Peyer's patch (tissue), 4 donors: ENCODE data around the gene GLRB.

DNA sequence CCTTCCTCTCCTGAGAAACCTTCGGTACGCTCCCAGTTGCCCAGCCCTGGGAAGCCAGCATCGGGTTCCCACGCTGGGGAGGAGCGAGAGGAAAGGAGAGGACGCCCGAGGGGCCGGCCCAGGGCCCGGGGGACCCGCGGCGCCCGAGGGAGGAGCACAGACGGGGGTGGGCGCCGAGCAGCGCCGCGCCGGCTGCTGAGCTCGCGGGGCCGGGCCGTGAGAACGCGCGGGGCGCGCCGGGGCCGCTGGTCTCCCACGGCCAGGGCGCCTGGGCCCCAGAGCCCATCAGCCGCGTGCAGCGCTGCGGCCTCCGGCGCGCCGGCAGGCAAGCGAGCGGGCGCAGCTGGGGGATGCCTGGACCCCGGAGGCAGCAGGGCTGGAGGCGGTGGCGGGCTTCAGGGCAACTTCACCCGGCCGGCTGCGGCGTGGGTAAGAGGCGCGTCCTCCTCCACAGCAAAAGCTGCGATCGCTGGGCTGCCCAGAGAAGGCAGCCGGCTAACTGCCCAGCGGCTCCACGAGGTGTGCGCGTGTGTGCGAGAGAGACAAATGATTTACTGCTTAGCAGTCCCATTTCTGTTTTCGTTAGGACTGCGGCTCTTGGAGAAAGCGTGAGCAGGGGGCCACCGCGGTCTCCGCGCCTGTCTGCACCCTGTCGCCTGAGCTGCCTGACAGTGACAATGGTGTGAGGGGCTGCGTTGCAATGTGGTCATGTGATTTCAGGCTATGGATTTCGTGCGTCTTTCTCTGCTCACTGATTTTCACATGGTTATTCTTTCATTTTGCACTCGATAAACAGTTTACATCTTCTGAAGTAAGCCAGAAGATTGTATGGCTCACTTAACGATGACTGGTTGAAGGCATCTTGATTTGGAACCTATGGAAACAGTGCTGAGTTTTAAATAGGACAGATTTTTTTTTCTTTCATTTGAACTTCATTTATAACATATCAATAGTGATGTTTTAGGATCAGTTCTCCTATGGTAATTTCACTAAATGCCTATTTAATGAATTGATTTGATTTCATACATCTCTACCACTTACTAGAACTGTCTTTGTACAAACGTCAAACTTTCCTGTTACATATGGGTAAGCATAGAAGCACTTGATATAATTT, 1.2 kb downstream of the GUCY1A1 start:
- PRO-cap, result bidirectional peak, plus-strand start at position 159 of the sequence, minus-strand start at position 72 of the sequence; unidirectional peak, minus-strand start at position 461 of the sequence; bidirectional peak, plus-strand start at position 601 of the sequence, minus-strand start at position 461 of the sequence; unidirectional peak, minus-strand start at position 644 of the sequence
- RAMPAGE, long total RNA, 4 experiments, result no peak in any of the 4 experiments

- PRO-cap, result no peak
- RAMPAGE, long total RNA, 4 experiments, result no peak in any of the 4 experiments
Observed at GRCh38 chr4:155952194-155953005, 1.3 kb downstream of the CTSO start.

DNA sequence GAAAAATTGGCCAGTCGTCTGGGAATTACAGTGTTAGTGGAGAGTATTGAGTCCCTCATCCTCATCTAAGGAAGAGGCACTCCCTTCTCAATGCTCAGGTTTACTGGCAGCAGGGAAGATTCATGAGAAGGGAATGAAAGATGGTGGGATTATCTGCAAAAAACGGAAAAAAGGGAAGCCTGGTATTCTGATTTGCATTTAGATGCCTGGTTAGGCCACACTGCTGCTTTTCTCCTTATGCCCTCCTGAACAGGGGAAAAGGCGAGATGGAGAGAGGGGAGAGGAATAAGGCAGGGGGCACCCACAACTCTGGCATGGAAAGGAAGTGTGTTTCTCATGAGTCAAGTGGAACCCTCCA, 5.4 kb upstream of the CTSO start:
- PRO-cap, result no peak
- RAMPAGE, long total RNA, 4 experiments, result no peak in any of the 4 experiments

GRCh38 chr4:156774260-156774899, 197.2 kb downstream of the PDGFC start:
- PRO-cap, result no peak
- RAMPAGE, long total RNA, 4 experiments, result no peak in any of the 4 experiments

GRCh38 chr4:156837501-156837887, 134.1 kb downstream of the PDGFC start:
- PRO-cap, result no peak
- RAMPAGE, long total RNA, 4 experiments, result no peak in any of the 4 experiments

DNA sequence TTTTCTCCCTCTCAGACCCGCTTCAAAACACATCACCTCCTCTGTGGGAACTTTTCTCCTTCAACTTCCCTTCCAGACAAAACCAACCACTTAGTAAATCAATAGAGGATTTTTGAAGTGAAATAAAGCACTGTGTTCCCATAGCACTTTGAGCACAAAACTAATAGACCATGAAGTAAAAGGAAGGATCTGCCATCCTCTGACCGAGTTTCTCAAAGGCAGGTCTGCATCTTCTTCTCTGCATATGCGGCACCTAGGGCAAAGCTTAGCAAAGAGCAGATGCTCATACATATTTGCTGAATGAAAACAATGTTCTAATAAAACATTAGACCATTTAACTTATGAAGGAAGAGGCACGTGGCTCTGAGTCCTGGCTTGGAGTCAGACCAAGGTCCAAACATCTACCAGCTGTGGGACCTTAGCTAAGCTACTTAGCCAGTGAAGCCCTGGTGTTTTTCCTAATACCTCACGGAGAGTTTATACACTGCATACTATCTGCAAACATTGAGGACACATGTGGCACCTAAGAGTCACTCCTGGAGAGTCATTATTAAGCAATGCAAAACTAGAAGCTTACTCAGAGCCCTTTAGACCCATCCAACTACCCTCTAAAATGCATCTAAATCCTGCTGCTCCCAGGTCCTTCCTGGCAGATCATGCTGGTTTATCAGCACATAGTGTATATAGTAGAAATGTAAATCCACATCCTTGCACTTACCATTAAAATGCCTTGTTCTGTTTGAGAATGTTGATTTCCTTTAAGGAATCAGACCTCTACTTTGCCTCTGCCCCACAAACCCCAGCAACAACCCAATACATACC, 9.1 kb downstream of the PDGFC start:
- PRO-cap, result no peak
- RAMPAGE, long total RNA, 4 experiments, result start-site peak on the minus strand in 1 of 4 experiments, centred at position 73 of the sequence, 7 reads per replicate

GRCh38 chr4:157075824-157076598, at the start of gene GLRB:
Gene GLRB (plus strand): TSS chr4:157076150.
- PRO-cap, result unidirectional peak, plus-strand start at chr4:157076163
- RAMPAGE, long total RNA, 4 experiments, result no peak in any of the 4 experiments

DNA sequence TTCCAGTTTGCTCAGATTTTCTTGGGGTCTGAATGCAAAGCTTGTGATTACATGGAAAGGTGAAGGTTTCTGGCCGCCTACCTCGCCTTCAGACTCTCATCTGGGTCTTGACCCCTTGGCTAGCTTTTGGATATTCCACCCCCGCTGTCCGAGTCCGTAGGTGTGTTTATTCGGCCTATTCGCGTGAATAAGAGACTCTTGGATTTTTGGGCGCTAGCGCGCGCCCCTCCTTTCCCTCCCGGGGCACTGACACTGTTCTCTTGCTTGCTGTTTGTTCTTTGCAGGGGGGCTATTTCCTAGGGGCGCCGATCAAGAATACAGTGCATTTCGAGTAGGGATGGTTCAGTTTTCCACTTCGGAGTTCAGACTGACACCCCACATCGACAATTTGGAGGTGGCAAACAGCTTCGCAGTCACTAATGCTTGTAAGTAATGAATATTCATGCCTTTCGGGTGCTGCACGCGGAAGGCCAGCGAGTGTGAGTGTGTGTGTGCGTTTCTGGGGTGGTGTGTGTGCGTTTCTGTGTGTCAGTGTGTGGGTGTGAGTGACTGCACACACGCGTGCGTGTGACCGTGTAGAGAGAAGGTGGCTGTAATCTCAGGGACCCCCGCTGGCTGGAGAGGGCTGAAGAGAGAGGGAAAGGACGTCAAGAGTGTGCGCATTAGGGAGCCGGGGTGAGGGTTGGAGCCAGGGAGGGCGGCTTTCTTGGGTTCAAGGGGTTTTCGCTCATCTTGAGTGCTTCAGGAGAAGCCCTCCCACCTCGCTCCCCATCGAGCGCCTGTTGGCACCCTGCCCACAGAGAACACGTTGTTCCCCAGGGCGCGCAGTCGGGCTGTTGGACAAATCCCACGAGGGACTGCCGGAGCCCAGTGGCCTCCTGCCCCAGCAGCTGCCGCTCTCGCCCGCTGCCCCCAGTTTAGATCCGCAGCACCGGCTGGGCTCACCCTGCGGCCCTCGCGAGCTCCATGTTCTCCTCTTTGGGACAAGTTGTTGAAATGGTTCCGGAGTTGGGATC, 1.2 kb downstream of the GRIA2 start:
- PRO-cap, result no peak
- RAMPAGE, long total RNA, 4 experiments, result no peak in any of the 4 experiments

- PRO-cap, result no peak
- RAMPAGE, long total RNA, 4 experiments, result no peak in any of the 4 experiments
Observed at GRCh38 chr4:157992057-157992695, 180.6 kb downstream of the GASK1B start.

DNA sequence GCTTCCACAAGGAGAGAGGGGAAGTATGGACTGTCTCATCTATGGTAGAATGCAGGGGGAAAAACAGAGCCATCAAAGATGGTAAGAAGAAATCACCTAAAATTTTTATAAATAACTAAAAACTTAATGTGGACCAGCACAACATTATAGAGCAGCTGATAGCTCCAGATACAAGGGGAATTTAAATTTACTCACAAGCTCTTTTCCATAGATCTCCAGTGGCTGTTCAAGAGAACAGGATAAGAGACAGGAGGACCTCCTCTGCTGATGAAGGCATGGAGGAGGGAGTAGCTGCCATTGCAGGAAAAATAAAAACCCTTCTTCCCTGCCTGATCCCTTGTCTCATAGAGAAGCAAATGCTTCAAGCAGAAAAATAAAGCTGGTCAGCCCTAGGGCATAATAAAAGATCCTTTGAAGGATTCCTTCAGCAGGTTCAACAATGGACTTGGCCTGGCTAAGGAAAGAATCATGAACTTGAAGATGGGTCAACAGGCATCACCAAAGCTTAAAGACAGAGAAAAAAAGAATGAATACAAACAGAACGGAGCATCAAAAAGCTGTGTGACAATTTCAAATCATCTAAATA, 113.5 kb downstream of the GASK1B start:
- PRO-cap, result no peak
- RAMPAGE, long total RNA, 4 experiments, result no peak in any of the 4 experiments

- PRO-cap, result no peak
- RAMPAGE, long total RNA, 4 experiments, result no peak in any of the 4 experiments
Observed at GRCh38 chr4:158120776-158121167, 52.1 kb downstream of the GASK1B start.

- PRO-cap, result no peak
- RAMPAGE, long total RNA, 4 experiments, result no peak in any of the 4 experiments
Observed at GRCh38 chr4:158196845-158197542, 13.3 kb upstream of the TMEM144 start.

GRCh38 chr4:158668557-158669235, 3.0 kb downstream of the C4orf46 start:
- PRO-cap, result no peak
- RAMPAGE, long total RNA, 4 experiments, result no peak in any of the 4 experiments

- PRO-cap, result bidirectional peak, plus-strand start at chr4:158671443, minus-strand start at chr4:158671320
- RAMPAGE, long total RNA, 4 experiments, result no peak in any of the 4 experiments
Observed at GRCh38 chr4:158670615-158671756, 701 bp downstream of the C4orf46 start.

- PRO-cap, result no peak
- RAMPAGE, long total RNA, 4 experiments, result no peak in any of the 4 experiments
Observed at GRCh38 chr4:158769330-158769787, 533 bp downstream of the FNIP2 start.

- PRO-cap, result no peak
- RAMPAGE, long total RNA, 4 experiments, result no peak in any of the 4 experiments
Observed at GRCh38 chr4:158769788-158770028, 882 bp downstream of the FNIP2 start.

DNA sequence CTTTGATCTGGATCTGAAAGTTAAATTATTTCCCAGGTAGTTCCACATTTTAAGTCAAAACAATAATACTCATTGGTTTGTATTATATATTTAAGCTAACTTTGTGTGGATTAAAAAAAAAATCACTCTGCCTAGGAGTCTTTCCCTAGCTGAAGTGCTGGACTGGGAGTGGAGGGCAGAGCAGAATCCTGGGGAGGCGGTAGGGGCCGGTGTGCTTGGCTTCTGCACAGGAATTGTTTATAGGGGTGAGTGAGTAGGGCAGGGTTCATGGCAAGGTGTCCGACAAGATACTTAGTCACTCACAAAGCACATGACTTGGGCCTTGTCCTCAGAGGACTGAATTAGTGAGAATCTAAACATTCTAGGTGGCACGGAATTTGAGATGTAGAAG, 32.2 kb downstream of the FNIP2 start:
- PRO-cap, result no peak
- RAMPAGE, long total RNA, 4 experiments, result start-site peak on the plus strand in 1 of 4 experiments, centred at position 96 of the sequence, 7 reads per replicate

GRCh38 chr4:158820163-158820981, 51.5 kb downstream of the FNIP2 start:
- PRO-cap, result no peak
- RAMPAGE, long total RNA, 4 experiments, result no peak in any of the 4 experiments

DNA sequence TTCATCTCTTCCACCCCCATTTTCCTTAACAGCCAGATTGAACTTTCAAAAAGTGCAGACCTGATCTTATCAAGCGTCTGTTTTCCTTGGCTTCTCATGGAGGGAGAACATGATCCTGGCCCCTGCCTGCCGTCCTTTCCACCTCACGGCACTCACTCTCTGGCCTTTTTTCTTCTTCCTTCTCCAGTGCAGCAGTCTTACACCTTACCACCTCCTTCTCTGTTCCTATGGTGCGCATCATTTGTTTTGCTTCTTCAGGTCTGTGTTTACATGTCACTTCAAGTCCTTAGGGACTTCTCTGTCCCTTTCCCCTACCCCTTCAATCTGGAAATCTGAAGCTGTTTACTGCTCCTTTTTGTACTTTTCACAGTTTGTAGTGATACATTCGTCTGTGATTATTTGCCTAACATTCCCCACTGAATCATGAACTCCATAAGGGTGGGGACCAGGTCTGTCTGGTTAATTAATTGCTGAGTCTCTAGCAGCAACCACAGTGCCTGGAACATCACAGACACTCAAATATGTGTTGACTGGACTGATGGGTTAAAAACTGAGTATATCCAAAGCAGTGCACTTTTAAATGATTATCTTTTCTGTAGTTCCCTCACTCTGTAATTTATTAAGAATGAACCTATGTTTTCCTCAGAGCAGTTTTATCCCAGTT, 55.9 kb downstream of the FNIP2 start:
- PRO-cap, result no peak
- RAMPAGE, long total RNA, 4 experiments, result no peak in any of the 4 experiments

DNA sequence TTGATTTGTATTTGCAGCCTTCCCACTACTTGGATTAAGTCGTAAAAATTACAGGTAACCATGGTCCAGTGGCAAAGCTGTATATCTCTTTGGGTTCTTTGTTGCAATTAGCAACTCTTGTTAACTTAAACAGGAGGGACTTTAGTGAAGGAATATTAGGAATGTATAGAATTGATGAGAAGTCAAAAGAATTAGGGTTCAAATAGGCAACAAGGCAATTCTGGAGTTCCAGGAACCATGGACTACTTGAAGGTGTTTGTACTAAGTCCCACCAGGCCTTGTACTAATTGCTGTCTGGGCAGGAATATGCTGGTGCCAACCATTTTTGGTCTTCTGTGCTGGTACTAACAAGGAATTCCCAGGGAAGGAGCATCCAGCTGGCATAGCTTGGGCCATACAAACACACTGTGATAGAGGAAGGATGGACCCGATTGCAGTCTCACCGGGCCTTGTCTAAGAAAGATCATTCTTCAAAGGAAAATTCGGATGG, 121.7 kb downstream of the FNIP2 start:
- PRO-cap, result no peak
- RAMPAGE, long total RNA, 4 experiments, result start-site peak on the plus strand in 2 of 4 experiments, centred at positions 273 to 344 of the sequence, 9 to 14 reads per replicate